ENCODE measurements around the genes PPP1R12A, OTOGL, ALX1 and RASSF9.

DNA sequence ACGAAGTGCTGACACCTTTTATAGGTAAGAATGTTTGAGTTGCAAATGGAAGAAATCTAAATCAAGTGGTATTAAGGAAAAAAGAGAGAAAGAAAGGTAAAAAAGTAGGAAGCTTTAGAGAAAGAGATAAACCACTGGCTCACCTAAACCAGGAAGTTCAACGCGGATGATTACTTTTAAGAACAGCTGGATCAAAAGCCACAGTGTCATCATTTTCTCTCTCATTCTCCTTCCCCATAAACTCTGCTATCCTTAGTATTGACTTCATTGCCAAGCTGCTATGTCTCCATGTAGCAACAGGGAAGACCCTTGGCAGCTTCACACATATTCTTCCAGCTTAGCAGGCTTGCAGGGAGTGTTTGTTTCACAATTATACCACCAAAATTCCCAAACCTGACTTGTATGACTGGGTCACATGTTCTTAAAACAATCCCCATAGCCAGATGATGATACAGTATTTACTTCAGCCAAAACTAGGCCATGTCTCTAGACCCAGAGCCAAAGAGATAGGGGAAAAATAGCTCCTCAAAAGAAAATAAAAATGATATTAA lies 235.5 kb downstream of the PAWR start:
- CAGE, long polyA plus RNA = no peak
- RRBS = no CpG with 5 or more reads among the region's 3 CpGs

GRCh38 chr12:79547043-79547346 lies 143.8 kb downstream of the PAWR start:
- CAGE, long polyA plus RNA = no peak
- RRBS = no CpG with 5 or more reads among the region's 3 CpGs

DNA sequence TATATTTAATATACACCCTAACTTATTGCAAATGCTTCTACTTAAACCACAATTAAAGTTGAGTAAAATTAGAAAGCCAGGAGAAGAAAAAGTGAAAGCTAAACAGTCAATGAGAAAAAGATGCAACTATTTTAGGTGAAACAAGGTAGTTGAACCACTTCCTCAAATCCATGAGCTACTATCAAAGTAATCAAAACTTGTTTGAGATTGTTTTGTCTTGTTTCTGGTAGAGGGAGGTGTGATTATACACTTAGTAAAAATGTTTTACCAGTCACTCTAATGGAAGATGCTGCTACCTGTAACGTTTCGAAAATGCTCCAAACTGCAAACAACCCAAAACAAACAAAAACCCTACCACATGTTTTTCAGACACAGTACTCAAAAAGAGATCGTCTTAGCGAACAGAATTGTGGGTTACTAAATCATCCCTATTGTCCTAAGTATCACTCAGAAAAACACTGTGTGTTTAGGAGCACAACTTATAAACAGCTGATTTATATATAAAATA lies 2.0 kb downstream of the PAWR start:
- CAGE, long polyA plus RNA = no peak
- RRBS = no CpG with 5 or more reads among the region's 4 CpGs

DNA sequence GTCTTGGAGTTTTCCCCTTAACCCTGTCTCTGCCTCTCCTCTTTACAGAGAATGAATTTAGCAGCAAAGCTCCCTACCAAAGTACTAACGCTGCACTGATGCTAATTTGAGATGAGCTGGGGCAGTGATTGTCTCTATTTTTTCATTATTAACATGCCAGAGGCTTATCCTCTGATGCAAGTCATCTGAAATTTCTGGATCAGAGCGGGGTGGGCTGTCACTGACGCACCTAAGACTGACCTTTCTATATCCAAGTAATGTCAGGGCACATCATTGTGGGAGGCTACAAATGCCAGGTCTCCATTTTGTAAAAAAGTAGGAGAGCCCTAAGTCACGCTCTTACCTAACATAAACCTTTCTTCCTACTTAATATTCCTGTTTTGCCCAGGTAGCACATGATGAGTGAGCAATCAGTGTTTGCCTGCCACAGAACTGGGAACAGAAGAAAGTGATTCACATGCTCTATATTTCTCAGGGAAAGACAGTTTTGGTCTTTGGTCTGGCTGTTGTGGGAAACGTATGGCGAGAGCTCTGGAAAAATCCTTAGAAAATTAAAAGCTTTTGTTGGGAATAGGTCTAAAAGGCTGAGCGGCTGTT lies 1.1 kb upstream of the PAWR start:
- CAGE, long polyA plus RNA = no peak
- RRBS = no CpG with 5 or more reads among the region's 7 CpGs

GRCh38 chr12:79795608-79795950 lies 104.8 kb upstream of the PAWR start:
- CAGE, long polyA plus RNA = no peak
- RRBS = no CpG with 5 or more reads among the region's 3 CpGs

DNA sequence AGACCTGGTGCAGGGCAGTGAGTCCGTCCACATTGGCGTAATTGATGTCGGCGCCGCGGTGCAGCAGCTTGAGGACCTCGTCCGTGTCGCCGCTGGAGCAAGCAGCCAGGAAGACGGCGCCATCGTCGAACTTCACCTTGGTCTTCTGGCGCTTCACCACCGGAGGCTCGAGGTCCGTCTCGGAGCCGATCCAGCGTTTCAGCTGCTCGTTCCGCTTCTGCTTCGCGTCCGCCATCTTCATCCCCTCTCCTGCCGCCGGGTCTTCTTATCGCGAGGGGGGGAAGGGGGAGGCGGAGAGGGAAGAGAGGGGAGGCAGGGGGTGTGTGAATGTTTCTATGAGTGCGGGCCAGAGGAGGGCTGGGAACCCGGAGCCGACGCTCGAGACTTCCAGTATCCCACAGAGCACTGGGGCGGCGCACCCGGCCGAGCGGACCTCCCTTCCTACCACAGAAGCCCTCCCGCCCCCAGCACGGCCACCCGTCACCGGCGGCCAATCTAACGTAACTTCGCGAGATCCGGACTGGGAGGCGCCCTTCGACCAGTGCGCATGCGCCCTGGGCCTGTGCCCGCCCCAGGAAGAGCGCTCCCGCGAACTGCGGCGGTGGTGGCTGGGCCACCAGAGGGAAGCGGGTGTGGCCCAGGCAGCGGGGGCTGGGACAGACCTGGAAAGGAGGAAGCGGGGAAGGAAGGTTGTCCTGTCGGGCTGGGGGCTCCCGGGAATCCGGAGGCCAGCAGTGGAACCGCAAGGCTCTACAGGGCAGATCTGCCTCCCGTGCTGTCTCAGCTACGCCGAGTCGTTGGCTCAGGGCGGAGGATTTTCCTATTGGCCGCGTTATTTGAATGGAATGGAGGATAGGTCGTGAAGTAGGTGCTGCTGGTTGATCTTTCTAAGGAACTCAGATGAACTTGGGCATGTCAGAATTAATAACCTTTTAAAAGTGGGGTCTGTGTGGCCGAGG lies at the start of gene PPP1R12A:
Gene PPP1R12A, minus strand, starts transcription at position 407 of the 959 bp plus-strand sequence.
- CAGE, long polyA plus RNA = no peak
- RRBS = under 1% methylated on average over 24 of the region's 76 CpGs

DNA sequence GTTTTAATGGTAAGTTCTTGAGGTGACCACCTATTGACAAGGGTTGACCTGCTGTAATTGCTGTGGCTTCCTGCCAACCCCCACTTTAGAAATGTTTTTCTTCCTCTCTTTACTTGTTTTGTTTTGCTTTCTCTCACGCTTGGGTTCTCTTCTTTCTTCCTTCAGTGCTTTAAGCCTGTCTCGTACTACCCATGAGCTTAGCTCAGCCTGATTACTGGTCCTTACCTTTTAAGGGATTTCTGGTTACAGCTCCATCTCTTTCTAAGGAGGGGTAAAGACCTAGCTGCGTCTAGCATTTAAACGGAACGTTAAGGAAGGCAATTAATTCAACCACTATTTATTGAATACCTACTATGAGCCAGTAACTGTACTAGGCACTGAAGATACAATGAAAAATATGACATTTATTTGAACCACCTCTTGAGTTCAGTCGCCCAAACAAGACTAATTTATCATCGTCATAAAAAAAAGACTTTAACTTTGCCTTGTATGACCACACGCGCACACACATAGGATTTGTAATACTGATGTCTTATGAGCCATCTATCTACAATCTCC lies 832 bp upstream of the PPP1R12A start:
- CAGE, long polyA plus RNA = no peak
- RRBS = no CpG with 5 or more reads among the region's 9 CpGs

- CAGE, long polyA plus RNA = no peak
- RRBS = no CpG with 5 or more reads among the region's 1 CpG
Measured at GRCh38 chr12:80099312-80099613, at the start of gene OTOGL. OTOGL (plus strand) TSS chr12:80099537.

DNA sequence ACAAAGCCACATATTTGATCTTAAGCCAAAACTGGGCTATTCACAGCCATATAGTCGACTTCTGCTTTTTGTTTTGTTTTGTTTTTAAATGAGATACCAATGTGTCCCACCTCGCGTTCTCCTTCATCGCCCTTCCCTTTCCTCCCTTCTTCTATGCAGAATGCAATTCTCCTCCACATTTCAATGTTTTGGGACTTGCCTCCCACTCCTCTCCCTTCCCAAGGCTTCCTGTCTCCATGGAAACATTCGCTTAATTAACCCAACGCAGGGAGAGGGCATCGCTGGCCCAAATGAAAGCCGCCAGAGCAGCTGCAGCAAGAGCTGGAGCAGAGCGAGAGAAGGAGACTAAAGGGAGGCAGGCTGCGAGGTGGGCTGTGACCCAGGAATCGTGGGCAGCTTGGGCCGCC lies 43.6 kb upstream of the PTPRQ start:
- CAGE, long polyA plus RNA = no peak
- RRBS = no CpG with 5 or more reads among the region's 12 CpGs

- CAGE, long polyA plus RNA = no peak
- RRBS = no CpG with 5 or more reads among the region's 1 CpG
Measured at GRCh38 chr12:80925914-80926560, 11.7 kb downstream of the LIN7A start.

- CAGE, long polyA plus RNA = no peak
- RRBS = no CpG with 5 or more reads among the region's 4 CpGs
Measured at GRCh38 chr12:82468417-82468974, 110.2 kb downstream of the METTL25 start.

- CAGE, long polyA plus RNA = no peak
- RRBS = 1% methylated on average over 3 of the region's 22 CpGs
Measured at GRCh38 chr12:82686273-82686768, 385 bp upstream of the TMTC2 start.

DNA sequence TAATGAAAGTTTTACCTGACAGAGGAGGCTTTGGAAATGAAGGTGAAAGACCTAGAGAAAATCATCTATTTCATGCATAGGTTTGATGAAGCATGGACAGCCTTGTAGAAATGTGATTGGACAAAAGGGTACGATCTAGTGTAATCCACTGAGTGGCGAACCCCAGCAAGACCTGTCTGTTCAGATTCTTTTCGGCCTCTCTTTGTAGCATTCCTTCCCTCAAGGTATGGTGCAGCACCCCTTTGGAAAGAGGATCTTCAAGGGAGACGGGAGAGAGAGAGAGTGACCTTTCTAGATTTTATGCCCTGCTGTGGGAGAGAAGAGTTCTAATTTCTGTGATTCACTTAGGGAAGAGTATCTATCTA lies 287.9 kb downstream of the TMTC2 start:
- CAGE, long polyA plus RNA = no peak
- RRBS = no CpG with 5 or more reads among the region's 4 CpGs

- CAGE, long polyA plus RNA = no peak
- RRBS = no CpG with 5 or more reads among the region's 1 CpG
Measured at GRCh38 chr12:83150531-83150932, 463.8 kb downstream of the TMTC2 start.

DNA sequence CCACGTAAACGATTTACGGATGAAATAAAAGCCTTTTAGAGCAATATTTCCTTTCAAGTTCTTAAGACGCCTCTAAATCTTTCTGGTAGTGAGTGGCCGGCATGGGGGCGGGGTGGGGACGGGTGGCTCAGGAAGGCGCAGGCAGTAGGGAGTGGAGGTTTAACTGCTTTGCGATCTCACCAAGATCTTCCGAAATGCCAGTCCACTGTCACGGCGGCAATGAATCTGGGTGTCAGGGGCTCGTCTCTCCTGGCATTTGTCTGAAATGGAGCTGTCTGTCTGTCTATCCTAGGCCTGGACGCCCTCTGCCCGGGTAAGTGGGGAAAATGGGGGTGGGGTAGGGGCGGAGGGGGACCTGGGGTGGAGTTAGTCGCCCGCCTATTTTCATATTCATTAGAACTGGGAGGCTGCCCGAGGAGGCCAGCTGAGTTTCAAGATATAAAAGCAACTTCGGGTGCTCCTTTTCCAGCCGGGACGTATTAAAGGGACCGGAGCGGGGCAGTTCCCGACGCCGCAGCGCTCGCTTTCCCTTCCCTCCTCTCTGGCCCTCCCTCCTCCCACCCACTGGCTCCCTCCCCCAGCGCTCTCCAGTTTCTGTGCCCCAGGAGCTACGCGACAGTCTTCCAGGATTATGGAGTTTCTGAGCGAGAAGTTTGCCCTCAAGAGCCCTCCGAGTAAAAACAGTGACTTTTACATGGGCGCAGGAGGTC lies at the start of gene ALX1:
Gene ALX1, plus strand, starts transcription at position 590 of the 710 bp plus-strand sequence.
- CAGE, long polyA plus RNA = no peak
- RRBS = no CpG with 5 or more reads among the region's 35 CpGs

DNA sequence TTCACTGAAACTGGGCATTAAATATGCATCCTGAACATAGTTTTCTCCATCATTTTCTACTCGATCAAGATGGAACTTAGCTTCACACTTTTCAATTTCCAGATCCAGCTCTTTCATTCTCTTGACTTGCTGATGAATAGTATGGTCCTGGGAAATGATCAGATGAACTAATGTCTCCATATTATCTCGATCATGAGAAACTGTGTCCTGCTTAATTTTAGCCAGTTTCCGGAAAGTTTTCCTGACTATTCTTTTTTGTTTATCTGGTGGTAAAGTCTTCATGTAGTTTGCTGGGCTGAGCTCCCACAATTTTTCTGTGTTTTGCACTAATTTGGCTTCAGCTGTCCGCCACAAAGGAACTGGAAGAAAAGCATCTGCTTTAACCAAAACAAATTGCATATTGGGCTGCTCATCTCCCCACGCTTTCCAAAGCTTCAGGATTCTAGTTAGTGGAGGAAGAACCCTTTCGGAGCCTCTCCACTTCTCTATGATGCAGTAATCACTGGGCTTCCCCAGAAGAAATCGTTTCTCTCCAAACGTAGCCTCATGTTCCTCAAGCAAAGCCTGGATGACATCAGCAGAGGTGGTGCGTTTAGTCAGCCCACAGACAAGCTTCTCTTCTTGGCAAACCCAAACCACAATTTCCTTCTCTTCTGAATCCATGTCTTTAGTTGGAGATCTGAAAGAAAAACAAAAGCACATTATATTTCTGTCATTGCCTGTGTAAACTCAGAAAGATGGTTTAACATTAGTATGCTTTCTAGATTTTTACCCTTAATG lies 30.7 kb downstream of the RASSF9 start:
- CAGE, long polyA plus RNA = no peak
- RRBS = no CpG with 5 or more reads among the region's 9 CpGs

DNA sequence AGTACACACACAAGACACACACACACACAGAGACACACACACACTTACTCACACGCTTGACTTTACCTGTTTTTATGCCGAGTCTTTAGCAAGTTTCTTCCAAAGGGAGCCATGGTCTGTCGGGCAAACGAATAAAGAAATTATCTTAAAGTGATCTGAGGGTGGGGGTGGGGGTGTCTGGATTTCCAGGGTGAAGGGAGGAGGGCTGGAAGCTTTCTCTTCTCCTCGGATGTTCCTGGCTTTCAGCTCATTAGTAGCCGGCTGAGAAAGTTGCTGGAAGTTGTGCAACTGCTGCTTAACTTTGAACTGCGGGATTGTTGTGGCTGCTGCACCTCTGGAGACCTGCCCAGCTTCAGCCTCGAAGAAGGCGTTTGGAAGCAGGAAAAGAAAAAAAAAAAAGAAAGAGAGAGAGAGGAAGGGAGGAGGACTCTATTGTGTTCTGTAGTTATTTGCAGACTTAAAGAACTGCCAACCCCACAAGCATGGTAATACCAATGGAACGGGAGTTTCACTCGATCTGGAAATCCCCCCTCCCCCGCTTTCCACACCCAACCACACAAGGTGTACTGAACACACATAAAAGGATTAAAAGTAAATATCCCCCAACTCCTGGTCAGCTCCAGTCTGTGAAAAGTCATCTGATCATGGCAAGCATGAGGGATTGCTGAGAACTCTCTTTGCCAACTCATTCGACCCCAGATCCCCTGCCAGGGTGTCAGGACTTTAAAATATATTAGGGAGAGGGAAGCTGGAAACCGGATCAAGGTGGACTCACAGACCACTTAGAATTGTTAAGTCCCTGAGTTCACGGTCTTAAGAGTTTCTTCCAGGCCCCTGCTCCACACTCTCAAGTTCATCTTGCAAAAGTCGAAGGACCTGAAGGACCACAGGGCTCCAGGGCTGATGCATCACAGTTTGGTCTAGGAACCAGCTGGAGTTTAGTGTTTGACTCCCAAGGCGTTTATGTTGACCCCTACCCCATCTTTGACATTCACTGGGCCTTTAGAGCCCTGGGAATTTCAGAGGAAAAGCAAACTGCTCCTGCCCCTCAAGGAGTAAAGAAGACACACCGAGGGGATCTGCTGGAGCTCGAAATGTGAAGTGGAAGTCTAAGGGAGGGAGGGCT lies at the start of gene RASSF9:
Gene RASSF9, minus strand, starts transcription at position 321 of the 1,126 bp plus-strand sequence.
- CAGE, long polyA plus RNA = no peak
- RRBS = no CpG with 5 or more reads among the region's 19 CpGs

DNA sequence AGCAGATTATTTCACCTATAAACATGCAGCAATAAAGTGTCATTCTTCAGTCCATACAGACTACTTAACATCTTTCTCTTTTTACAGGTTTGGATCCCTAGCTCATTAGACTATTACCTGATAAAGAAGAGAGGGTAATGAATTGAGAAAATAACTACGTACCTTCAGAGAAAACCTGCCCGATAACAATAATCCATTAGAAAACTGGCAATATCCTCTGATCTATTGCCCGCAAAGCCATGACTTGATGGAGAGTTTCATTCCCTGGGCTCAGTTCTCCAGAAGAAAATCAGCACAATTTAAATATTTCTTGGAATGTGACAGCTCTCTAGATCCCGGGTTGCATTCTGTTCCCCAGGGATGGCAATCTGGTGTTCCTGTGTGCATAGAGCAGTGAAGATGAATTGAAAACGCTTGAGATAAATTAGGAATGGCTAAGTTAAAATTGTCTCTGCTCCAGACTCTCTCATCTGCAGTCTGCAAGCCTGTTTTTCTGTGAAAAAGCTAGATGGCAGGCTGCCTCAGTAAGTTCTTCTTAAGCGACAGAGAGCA lies 582.4 kb upstream of the MGAT4C start:
- CAGE, long polyA plus RNA = no peak
- RRBS = no CpG with 5 or more reads among the region's 6 CpGs

DNA sequence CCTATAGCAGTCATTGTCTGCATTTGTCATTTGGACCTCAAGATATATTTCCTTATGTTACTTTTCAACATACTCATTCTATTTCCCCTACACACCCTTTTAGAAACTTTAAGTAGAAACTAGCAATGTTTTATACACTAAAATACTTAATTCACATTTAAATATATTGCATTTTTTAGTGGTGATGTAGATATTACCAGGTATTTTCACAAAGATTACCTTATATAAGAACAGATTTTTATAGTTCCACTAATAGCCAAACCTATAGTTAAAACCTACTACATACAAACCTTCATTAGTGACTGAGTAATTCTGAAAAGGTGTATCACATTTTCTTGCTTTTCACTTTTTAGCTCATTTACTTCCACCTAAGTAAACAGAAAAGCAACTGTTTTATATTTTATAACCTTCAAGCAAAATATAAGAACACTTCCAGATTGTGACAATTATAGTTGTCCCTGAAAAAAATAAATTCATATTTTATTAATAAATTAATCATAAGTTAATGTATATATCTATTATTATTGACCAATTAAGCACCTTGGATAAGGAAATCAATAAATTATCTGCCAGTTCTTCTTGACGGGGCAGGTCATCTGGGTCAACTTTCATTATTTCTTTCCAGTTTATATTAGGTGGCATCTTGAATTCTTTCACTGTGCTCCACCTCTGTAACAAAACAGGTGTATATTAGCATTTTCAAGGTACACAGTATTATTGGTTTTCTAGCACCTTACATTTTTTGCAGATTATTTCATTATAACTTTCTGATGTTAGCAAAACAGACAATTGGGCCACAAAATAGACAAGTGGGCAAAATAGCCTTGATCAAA lies 1.0 kb downstream of the CEP290 start:
- CAGE, long polyA plus RNA = no peak
- RRBS = no CpG with 5 or more reads among the region's 1 CpG

GRCh38 chr12:88925840-88926039 lies 345.5 kb upstream of the KITLG start:
- CAGE, long polyA plus RNA = no peak
- RRBS = no CpG with 5 or more reads among the region's 2 CpGs